NCI-H460 (cell line): ENCODE measurements around a stretch of chr17.

DNA sequence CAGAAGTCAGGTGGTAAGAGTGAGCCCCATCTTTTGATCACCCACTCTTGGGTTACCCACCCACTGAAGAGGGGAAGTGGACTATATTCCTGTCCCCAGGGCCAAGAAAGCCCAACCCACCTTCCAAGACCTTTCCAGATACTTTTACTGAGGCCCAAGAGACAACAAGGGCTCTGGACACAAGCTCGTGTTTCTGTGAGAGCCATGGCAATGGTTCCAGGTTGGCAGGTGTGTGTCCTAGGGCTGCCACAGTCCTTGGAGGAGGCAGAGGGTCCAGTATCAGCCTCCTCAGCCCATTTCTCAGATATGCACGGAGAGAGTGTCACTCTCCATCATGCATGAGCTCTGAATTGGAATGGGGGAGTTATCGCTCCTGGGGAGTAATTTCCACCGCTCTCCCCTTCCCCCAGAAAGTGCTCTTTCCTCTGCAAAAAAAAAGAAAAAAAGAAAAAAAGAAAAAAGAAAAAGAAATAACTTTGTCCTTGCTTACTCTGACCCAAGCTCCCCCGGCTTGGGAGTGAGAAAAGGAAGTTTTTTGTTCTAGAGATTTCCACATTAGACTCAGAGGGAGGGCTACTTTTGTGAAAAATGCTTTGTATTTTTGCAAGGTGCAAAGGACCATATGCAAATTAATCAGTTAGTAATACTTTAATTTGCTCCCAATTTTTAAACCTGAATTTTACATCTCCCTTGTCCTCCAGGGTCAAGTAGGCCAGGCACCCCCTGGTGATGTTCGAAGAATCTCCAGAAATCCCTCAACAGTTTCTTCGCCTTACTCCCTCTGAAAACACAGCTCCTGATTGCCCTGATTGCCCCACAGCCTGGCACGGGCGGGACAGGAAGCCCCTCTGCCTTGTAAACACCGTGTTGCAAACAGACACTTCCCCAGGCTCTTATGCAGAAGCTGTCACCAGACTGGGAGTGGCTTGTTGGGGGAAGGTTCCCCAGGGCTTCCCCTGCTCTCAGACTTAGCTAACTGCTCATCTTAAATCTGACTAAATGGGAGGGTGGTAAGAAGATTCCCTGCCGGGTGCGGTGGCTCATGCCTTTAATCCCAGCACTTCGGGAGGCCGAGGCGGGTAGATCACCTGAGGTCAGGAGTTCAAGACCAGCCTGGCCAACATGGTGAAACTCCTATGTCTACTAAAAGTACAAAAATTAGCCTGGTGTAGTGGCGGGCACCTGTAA is 11.5 kb downstream of the PIK3R5 start:
RAMPAGE:
- cytosol, long total RNA: no peak
- long total RNA: no peak
- nucleus, long total RNA: no peak

DNA sequence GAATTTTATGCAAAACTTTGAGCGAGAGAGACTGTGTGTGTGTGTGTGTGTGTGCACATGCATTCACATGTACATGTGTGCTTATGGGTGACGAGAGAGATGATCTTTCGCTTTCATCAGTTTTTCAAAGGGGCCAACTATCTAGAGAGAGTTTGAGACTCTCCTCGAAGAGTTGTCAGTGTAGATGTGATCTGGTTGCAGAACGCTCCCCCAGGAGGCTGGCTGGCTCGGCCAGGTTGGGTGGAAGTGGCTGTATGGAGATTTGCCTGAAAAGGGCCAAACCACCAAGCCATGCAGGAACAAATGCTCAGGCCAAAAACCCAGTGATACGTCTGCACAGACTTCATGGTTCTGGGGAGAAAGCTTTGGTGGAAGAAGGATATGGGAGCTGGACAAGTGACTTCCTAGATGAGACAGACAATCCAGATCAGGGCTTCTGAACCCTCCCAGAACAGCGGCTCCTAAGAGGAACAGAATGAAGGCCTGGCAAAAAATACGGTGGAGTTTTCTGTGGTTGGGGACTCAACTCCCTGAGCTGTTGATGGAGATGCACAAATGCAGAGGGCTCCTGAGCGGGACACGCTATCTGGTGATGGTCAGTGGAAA is 6.0 kb downstream of the PIK3R5 start:
RAMPAGE:
- cytosol, long total RNA: no peak
- long total RNA: no peak
- nucleus, long total RNA: no peak

RAMPAGE:
- cytosol, long total RNA: no peak
- long total RNA: no peak
- nucleus, long total RNA: no peak
Measured at GRCh38 chr17:9196193-9196868, 175.0 kb downstream of the NTN1 start.

DNA sequence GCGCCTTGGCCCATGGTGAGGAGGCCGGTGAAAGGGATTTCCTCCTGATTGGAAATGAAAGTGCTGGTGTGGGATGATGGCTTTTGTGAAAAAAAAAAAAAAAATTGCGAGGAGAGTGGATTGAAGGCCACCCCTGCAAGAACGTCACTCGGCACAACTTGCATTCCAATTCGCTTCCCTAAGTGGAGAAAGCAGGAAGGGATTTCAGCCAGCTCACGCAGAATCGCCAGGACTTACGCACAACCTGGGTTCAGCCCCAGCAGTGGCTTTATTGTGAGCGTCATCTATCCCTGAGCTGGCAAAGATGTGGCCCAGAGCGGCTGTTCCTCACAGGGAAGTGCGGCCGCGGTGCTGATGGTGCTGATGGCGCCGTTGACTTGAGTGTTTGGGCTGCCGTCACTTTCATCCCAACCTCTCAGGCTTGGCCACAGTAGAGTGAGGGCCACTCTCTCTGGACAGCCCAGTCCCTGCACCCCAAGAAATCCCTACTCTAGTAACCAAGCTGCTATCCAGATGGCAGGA is 197.6 kb downstream of the NTN1 start:
RAMPAGE:
- cytosol, long total RNA: no peak
- long total RNA: no peak
- nucleus, long total RNA: no peak

RAMPAGE:
- cytosol, long total RNA: no peak
- long total RNA: no peak
- nucleus, long total RNA: no peak
Measured at GRCh38 chr17:9272092-9272374, 250.7 kb downstream of the NTN1 start.

DNA sequence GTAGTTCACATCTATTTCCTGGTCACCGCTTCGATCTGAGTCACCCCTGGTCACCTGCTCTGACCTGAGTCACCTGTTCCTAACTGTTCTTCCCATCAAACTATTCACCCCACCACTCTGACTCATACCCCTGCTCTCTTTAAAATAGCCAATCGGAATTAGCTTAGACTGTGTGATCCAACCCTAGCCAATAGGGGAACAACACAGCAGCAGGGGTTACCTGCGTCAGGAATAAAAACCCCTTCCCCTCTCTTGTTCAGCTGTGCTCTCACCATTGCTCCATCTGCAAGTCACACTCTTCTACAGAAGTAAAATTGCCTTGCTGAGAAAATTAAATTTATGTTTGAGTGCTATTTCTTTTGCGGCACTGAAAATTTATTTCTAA is 240.6 kb downstream of the STX8 start:
RAMPAGE:
- cytosol, long total RNA: no peak
- long total RNA: no peak
- nucleus, long total RNA: no peak

GRCh38 chr17:9958110-9958452 is 53.0 kb upstream of the RCVRN start:
RAMPAGE:
- cytosol, long total RNA: no peak
- long total RNA: no peak
- nucleus, long total RNA: no peak

RAMPAGE:
- cytosol, long total RNA: no peak
- long total RNA: no peak
- nucleus, long total RNA: no peak
Measured at GRCh38 chr17:10063462-10064644, 134.6 kb downstream of the GAS7 start.

RAMPAGE:
- cytosol, long total RNA: no peak
- long total RNA: no peak
- nucleus, long total RNA: no peak
Measured at GRCh38 chr17:10096018-10096969, 102.1 kb downstream of the GAS7 start.

GRCh38 chr17:10119129-10120100 is 79.0 kb downstream of the GAS7 start:
RAMPAGE:
- cytosol, long total RNA: no peak
- long total RNA: no peak
- nucleus, long total RNA: no peak

DNA sequence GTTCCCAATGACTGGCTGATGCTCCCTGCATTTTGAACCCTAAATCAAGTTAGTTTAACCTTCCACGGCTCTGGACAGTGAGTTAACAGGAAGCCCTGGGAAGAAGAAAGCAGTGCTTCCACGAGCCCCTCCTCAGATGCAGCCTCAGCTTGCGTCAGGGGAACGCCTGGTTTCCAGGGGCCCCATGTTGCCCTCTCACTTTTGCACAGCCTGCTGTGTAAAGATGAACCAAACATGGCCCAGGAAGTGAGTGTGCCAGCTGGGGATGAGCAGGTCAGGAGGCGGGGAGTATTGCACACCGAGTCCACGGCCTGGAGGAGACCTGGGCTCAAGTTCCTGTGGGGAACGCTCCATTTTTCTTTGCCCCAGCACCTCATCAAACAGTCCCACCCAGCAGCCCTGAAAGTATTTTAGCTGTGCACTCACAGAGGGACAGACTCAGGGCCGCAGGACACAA is 71.2 kb downstream of the GAS7 start:
RAMPAGE:
- cytosol, long total RNA: no peak
- long total RNA: no peak
- nucleus, long total RNA: no peak

DNA sequence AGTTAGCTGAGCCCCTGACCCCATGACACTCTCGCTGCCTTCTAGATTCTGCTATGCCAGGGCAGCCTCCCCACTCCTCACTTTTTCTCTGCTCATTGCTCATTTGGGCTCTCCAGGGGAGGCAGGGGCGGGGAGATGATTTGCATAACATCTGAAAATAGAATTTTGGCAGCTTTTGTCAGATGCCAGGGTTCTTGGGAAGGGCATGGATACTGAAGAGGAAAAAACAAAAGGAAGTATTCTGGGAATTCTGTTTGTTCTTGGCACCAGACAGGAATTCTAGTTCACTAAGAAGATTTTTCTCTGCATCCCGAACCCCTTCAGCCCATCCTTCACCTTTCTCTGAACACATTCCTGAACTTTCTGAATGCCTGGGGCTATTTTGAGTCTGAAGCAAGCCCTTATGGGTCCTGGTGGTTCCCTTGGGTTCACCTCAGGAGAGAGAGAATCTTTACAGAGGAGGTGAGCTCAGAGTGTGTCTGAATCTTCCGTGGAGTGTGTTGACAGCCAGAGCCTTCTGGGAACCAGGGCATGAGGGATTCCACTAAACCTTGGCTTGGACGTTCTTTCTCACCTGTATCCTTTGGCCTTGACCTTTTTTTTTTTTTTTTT is 78.2 kb upstream of the GAS7 start:
RAMPAGE:
- cytosol, long total RNA: no peak
- long total RNA: no peak
- nucleus, long total RNA: no peak

DNA sequence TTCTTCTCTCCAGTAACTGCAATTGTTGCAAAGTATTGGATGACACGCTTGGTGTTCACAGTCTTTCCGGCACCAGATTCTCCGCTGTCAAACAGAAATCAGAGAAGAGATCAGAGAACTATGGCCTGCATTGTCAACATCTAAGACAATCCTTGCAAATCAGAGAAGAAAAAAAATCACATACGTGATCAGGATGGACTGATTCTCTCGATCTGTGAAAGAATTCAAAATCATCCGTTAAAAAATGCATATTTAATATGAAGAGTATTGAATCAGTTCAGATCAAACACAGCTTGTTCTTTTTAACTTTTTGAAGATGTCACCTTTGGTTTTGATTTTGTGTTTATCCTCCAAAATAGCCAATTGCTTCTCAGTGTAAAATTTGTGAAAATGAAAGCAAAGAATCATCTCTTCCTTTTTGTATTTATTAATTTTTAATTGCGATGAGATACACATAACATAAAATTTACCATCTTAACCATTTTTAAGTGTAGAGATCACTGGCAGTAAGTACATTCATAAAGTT is 6.2 kb downstream of the MYH8 start:
RAMPAGE:
- cytosol, long total RNA: no peak
- long total RNA: no peak
- nucleus, long total RNA: no peak

DNA sequence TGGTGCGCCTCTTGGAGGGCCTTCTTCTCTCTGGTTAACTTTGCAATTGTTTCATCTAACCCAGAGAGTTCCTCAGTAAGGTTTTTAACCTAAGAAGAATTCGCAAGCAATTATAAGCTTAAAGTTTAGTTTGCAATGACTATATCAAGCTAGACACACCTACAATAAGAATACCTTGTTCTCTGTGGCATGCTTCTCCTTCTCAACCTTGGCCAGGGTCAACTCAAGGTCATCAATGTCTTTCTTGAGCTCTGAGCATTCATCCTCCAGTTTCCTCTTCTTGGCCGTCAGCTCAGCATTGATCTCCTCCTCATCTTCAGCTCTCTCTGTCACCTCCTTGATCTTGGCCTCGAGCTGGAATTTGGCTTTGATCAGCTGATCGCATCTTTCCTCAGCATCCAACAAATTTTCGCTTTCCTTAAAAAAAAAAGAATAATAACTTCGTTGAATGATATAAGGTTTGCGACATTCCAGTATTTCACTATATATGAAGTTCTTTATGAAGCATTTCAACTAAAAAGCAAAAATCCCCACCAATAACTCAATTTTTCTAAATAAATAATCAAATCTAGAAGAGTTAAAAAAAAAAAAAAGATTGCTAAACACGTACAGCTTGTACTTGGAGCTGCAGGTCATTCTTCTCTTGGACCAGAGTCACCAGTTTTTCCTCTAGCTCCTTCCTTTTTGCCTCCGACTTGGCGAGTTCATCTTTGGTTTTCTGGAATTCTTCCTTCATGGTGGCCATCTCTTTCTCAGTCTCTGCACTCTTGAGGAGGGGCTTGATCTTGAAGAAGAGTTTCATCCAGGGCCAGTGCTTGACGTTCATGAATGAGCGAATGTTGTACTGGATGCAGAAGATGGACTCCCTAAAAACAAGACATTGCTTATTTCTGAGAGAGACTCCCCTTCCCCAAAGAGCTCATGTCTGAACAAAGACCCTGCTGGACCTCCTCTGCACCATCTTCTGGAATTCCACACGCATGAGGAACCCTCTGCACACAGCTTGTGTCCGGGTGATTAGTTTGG is 17.4 kb downstream of the MYH3 start:
RAMPAGE:
- cytosol, long total RNA: no peak
- long total RNA: no peak
- nucleus, long total RNA: no peak

DNA sequence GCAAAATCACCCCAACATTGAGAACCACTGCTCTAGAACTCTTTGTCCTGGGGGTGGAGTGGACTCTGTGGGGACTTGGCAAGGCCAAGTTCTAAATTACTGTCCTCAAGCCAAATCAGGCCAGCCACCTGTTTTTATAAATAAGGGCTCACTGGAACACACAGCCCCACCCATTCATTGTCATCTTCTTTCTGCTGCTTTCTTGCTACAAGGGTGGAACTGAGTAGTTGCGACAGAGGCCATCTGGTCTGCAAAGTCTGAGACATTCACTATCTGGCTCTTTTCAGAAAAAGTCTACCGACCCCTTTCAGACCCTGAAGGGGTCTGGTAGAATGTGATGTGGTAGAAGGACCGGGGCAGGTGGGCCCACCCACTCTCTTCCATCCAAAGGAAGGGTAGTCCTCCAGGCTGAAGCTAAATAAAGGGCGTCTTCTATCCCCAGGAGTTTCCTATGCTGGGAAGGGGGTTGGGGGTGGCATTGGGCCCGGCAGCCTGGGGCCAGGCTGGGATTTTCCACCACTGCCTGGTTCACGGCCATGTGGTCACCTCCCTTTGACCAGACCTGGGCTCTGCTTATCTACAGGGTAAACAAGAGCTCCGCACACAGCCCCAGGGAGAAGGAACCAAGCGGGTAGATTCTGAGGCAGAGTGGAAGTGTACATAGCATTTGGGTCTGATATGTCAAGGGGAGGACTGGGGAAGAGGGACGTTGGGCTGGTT is 27.0 kb upstream of the TMEM220 start:
RAMPAGE:
- cytosol, long total RNA: no peak
- long total RNA: no peak
- nucleus, long total RNA: no peak

DNA sequence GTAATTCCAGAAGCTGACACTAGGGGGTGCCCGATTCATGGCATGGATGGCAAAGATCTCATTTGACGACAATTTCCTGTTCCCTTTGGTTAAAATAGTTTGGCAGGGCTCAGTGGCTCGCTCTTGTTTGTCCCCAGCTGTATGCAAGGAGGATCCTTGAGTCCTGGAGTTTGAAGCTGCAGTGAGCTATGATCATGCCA is 31.4 kb downstream of the TMEM238L start:
RAMPAGE:
- cytosol, long total RNA: no peak
- long total RNA: no peak
- nucleus, long total RNA: no peak

GRCh38 chr17:10777217-10777370 is 26.8 kb downstream of the TMEM238L start:
RAMPAGE:
- cytosol, long total RNA: no peak
- long total RNA: no peak
- nucleus, long total RNA: no peak

RAMPAGE:
- cytosol, long total RNA: no peak
- long total RNA: no peak
- nucleus, long total RNA: no peak
Measured at GRCh38 chr17:10827776-10828576, 9.9 kb downstream of the PIRT start.

DNA sequence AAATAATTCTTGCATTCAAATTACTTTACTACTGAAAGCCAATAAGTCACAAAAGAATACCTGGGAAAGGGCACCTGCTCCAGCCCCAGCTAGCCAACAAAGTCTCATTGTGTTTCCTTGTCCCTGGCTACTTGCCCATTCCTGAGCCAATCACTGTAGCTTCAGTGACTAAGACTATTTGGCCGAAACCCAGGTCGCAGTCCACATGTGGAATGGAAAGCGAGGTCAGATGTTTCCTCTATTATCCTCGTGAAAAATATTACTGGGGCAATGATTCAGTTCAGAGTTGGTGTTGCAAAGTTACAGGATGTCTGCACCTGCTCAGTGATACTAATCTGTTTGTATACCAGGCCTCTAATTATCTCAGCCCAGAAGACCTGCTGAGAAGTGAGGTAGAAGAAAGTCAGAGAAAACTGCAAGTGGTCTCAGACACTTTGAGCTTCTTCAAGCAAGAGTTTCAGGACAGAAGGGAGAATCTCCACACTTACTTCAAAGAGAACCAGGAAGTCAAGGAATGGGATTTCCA is 21.0 kb downstream of the DNAH9 start:
RAMPAGE:
- cytosol, long total RNA: no peak
- long total RNA: no peak
- nucleus, long total RNA: no peak

RAMPAGE:
- cytosol, long total RNA: no peak
- long total RNA: no peak
- nucleus, long total RNA: no peak
Measured at GRCh38 chr17:11948799-11949222, 48.5 kb downstream of the ZNF18 start.